ENCODE measurements around a stretch of chr15.

GRCh38 chr15:92667392-92668337 lies 12.1 kb upstream of the FAM174B start:
- RRBS = no CpG with 5 or more reads among the region's 14 CpGs

DNA sequence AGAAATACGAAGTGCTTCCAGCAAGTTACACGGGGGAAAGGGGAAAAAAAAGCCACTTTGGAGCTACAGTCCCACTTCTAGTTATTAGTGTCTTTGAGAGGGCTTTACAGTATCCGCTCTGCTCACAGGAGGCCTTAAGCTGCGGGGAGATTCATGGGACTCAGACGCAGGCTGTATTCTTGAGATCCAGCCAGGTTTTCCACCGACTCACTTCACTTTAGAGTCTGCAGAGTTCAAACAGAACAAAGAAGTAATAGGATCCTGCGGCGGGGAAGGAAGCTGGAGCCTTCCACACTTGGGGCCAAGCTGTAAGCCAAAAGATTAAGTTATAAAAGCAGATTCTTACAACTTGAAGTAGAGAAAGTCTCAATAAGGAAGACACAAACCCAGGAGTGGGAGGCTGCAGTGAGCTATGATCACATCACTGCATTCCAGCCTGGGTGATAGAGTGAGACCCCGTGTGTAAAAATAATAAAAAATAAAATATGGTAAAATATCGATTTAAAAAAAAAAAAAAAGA lies 60.2 kb upstream of the FAM174B start:
- RRBS = no CpG with 5 or more reads among the region's 10 CpGs

DNA sequence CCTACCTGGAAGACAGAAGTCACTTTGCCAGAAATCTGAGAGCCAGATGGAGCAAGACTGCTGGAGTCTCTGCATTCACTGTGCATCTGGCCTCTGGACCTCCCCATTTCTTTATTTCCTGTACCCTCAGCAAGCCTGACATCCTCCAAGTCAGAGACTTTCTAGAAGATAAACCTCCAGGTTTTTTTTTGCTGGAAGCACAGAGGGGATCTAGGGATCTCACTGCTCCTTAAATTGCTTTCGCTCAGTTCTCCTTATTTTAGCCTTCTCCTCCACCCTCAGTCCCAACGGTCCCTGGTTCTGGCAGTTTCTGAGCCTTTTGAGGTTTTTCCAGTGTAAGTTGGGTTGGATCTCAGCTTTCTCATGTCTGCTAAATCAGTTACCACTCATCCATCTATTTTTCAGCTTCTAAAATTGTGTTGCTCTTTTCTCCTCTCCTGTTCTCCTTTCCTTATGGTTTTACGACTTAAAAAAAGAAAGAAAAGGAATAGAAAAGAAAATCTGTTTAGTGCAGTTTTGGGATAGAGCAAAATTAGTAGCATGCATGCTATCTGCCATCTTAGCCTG lies 22.7 kb upstream of the CHD2 start:
- RRBS = no CpG with 5 or more reads among the region's 3 CpGs

DNA sequence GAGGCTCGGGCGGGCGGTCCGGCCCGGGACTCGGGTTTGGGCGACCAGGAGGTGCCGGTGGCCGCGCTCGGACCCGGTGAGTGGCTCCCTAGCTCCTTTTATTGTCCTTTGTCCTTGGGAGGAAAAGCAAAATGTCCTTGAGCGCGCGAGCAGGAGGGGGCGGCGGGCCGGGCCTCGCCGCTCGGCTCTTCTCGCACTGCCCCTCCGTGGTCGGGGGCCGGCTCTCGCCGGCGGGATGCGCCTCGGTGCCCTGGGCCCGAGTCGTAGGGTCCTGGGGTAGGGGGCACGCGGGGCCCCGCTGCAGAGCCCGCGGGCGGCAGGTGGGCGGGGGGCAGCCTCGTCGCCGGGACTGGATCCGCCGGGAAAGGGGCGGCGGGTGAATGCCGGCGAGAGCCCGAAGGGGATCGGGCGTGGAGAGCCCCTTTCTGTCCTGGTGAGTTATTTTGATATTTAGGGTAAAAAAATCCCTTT lies 17.0 kb upstream of the CHD2 start:
- RRBS = under 1% methylated on average over 14 of the region's 51 CpGs

GRCh38 chr15:92886501-92887729 lies 13.2 kb upstream of the CHD2 start:
- RRBS = no CpG with 5 or more reads among the region's 12 CpGs

DNA sequence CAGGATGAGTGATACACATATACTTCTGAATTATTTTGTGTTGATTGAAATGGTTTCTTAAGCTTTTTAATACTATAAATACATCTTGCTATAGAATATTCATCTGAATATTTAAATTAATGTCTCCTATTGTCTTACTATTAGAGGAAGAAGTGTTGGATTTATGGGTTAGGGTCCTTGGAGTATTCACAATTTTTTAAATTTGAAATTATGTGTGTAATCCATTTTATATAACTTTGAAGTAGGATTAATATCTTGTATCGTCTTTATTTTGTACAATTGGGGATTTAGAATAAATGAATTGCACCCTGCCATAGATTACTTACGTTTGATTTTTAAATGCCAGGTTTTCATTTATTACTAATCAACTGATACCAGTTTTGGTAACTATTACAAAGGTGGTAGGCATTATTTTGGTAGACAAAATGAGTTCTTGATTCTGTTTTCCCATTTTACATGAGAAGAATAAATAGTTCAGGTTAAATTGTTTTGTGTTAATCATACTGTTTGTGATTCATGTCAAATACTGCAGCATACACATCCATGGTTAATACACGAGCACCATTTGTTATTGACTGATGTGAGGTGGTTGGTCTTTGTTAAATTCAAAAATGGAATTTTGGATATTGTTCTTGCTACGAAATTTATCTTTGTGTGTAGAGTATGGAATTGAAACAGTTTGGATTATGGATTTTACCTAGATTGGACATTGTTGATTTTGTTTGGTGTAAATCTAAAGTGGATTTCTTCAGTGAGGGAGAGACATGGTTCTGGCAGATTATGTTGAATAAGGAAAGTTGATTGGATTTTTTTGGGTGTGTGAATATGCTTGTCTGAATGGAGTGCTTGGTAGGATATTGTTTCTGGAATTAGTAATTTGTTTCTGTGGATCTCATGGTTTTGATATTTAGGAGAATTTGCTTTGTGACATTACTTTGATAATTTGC lies 1.4 kb upstream of the CHD2 start:
- RRBS = no CpG with 5 or more reads among the region's 4 CpGs

DNA sequence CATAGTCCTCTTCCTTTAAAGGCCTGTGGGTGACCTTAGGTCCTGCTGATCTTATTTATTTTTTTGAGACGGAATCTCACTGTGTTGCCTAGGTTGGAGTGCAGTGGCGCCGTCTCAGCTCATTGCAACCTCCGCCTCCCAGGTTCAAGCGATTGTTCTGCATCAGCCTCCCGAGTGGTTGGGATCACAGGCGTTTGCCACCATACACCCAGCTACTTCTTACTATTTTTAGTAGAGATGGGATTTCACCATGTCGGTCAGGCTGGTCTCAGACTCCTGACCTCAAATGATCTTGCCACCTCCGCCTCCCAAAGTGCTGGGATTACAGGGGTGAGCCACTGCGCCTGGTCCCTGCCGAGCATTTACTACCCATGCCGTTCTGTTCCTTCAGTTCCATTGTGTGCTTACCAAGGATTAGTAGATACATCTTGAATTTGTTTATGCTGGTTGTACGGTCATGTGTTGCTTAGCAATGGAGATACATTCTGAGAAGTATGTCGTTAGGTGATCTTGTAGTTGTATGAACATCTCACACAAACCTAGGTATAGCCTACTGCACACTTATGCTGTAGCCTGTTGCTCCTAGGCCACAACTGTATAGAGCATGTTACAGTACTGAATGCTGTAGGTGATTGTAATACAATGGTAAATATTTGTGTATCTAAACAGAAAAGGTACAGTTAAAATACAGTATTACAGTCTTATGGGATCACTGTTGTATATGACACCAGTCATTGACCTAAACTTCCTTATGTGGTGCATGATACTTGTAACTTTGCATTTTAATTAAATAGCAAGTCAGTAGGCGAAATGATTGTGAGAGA lies 10.4 kb downstream of the CHD2 start:
- RRBS = no CpG with 5 or more reads among the region's 15 CpGs

DNA sequence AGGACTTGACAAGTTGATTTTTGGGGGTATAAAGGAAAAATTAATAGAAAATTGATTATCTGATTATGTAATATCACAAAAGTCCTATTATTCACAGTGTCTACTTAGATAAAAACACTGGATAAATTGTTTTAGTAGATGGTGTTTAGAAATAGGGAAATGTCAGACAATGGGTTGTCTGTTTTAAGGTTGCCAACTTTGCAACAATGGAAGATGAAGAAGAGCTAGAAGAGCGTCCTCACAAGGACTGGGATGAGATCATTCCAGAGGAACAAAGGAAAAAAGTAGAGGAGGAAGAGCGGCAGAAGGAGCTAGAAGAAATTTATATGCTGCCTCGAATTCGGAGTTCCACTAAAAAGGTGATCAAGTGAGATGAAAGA lies 84.0 kb downstream of the CHD2 start:
- RRBS = no CpG with 5 or more reads among the region's 4 CpGs

- RRBS = no CpG with 5 or more reads among the region's 8 CpGs
Measured at GRCh38 chr15:93004521-93004989, 84.5 kb downstream of the RGMA start.

DNA sequence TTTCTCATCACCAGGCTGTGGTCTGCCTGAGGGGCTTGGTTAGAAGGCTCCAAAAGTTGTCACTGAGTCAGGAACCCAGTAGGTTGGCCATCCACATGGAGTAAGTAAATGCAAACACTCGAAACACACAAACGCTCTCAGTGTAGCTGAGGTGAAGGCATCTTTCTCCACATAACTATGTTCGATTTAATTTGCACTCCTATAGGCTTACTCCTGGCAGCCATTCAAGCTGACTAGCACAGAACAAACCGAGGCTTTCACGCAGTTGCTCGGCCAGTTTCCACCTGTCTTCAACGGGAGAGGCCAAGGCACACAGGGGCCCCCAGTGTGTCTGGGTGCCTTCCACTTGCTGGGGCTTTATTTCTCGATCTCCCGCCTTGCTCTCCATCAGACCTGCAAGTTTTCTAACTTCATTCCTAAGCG lies 18.9 kb downstream of the RGMA start:
- RRBS = no CpG with 5 or more reads among the region's 10 CpGs

DNA sequence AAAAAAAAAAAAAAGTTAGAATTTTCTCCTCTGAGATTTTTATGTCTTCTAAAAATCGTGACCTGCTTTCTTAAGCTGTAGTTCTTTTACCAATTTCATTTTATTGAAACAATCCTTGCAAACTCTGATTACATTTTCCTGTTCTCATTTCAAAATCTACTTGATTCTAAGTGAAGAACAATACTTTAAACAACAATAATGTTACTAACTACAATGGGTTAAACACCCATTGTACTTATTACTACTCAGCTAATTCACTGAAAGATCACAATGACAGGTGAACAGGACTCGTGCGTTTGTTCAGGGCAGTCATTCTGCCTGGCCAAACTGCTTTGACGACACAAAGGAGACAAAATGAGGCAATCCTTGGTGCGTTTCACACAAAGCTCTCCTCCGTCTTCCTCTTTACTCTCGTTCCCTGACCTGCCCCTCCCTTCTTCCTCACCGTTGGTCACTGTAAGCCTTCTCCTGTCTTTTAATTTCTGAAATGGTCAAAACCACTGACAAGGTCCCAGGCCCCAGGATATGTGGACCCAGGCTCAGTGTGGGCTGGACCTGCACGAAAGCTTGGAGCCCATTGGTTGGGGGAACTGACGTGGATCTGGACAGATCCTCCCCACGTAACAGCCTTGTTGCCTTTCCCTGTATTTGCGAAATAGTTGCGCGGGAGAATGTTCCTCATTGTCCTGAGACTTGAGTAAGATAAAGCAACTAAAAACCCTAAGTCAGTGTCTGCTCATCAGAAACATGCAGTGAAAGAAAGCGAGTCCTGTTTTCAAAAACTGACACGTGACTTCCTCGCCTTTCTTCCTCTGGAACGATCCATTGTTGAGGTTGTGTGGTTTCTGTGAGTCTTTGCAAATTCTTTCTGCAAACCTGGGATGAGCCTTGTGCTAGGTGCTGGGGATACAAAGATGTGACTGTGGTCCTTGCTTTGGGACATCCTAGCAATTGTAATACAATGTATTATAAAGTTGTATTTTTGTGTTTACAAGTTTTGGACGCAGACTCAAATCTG lies 147.1 kb upstream of the RGMA start:
- RRBS = no CpG with 5 or more reads among the region's 19 CpGs

DNA sequence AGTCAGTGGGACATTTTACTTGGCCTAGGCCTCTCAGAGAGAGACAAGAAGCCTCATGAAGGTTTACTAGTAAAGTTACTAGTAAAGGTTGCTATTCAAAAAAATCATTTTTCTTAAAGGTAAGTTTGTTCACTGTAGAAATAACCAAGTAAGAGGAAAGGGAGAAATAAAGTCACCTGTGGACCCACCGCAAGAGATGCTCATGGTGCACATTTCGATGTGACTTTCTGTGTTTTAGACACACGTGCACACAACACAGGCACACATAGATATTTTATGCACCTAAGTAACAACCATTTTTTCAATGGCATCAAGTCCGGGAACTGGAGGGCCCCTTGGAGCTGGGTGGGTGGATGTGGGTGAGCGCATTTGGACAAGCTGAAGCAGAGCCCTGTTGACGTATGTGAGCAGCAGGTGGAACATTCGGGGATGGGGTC lies 180.7 kb upstream of the RGMA start:
- RRBS = no CpG with 5 or more reads among the region's 7 CpGs

DNA sequence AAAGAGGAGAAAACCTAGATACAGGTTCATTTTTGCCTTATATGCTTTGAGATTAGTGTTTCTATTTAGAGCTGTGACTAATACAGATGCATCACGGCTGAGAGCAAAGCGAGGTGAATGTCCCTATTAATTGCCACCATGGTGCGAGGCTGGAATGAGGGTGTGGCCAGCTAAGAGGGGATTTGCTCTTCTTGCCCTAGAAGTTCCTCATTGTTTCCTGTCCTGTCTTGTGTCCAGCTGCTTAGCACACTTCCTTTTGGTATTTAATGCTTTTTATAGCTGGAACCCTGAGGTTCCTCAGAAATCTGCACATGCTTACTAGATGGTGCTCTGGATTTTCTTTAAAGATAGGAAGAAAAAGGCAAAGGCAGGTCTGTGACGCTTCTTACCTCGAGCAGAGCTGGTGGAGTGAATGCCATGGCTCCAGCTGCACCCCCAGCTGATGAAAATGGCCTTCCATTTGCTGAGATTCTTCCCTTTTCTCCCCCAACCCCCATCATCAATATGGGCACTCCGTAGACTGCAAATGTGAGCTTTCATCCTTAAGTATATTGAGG lies 339.3 kb upstream of the RGMA start:
- RRBS = no CpG with 5 or more reads among the region's 6 CpGs

DNA sequence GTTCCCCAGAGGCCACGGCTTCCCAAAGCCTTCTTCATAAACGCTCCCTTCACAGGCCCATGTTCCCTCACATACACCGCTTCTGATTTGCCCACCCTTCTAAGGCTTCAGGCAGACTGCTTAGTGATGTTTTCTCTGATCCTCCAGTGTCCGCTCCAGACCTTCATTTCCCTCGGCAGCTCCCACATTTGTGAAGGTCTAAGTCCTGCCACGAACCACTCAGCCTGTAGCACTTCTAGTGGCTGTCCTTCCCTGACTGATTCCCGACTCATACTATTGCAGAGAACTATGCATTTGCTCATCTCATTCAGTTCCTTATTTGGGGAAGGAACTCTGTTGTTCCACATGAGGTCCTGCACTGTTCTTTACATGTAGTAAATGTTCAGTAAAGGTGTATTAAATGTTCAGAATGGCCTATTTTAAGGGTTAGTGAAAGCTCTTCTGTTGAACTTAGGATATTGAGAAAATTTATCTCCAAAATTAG lies 525.8 kb upstream of the RGMA start:
- RRBS = no CpG with 5 or more reads among the region's 7 CpGs

DNA sequence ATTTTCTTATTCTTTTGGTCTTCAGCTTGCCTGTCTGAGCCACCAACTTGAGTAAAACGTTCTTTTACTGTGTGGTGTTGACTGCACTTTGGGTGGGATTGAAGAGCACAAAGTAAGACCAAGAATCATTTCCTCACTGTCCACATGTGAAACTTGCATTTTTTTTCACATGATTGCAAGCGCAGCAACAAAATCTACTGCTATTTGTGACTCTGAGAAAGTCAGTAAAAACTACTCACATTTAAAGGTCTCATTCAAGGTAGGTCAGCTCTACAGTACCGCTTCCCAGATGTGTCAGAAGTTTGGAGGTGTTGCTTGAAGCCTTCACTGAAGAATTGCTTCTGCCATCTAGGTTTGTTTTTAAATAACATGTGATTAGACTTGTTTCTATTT lies 201.3 kb upstream of the MCTP2 start:
- RRBS = no CpG with 5 or more reads among the region's 3 CpGs

DNA sequence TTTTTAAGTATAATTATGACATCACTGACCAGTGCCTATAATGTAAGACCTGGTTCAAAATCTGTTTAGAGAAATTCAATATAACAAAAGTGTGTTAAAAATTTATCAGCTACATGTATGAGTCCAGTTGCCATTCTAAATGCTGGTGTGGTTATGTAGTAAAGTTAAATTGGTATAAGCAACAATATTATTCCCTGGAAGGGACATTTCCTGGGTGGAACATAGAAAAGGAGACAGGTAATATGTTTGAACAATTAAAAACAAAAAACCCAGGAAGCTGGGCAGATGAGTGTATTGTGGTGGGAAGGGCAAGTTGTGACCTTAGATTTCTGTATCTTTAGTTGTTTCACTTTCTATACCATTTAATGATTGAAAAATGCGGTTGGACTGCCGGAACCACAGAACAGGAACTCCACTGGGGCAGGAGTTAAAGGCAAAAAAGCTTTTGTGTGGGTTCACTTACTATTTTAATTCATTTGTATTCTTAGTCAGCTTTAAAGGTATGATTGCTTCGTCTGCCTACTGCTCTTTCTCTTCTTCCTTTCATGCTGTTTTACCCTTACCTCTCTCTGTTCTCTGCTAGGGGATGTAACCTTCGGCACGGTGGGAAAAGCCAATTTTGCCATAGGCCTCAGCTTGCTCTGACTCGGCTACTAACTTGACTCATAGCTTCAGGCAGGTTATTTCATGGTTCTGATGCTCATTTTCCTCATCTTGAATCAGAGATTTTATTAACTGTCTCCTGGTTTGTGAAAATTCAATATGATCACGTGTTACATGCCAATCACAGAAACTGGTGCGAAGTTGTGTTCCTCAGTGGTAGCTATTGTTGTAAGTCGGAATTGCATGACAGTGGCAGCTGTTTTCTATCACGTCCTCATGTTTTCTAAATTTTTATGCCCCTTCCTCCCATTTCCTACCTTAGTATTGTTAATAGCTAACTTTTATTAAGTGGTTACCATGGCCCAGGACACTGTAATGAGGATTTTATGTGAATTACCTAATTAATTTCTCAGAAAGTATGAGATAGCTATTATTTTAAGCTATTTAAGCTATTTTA lies 1.6 kb upstream of the MCTP2 start:
- RRBS = no CpG with 5 or more reads among the region's 10 CpGs

- RRBS = no CpG with 5 or more reads among the region's 25 CpGs
Measured at GRCh38 chr15:94230703-94231298, 560 bp upstream of the MCTP2 start.

DNA sequence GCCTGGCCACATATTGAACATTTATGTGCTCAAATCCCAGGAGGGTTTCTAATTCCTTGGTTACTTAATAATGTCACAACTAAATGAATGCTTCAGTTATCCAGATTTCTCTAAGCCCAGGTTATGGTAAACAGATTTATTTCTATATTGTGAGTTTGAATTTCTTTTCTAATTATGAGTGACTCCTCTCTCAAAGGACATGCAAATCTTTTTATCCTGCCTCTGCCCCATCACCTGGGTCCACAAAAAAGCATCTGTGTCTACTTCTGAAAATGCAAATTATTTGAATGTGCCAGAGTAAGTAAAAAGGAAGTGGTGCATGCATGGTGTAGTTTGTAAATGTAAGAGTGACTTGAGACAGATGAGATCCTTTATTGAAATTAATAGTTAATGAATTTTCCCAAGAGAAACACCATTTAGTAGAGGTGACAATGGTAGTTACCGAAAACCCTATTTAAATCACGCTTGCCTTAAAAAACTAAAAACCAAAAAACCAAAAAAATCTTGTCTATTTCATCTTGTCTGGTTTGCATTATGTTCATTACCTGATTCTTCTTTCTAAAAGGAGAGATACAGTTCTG lies 26.9 kb downstream of the MCTP2 start:
- RRBS = no CpG with 5 or more reads among the region's 2 CpGs

GRCh38 chr15:94306664-94307237 lies 75.4 kb downstream of the MCTP2 start:
- RRBS = no CpG with 5 or more reads among the region's 9 CpGs

Data from AG09319 (cell line).